Pericardium fibroblast (primary cell): ENCODE results near the gene GOLGA8B.

DNA sequence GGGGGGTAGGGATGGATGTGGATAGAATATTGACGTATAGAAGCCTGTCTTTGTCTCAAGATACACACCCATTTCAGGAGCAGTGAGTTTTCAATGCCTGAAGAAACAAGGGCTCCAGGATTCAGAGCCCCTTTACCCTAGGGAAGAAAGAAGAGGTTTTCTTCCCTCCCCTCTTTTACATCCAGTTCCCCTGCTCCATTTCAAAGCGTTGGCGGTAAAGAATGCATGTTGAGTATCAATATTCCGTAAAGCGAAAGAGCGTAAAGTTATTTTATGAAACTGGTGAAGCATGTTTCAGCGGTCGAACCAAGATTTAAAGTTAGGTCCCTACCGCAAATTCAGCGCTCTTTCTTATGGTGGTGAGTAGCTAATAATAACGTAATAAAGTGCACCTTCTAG, 228 bp downstream of the NUTM1 start:
- RAMPAGE, long total RNA, result no peak

DNA sequence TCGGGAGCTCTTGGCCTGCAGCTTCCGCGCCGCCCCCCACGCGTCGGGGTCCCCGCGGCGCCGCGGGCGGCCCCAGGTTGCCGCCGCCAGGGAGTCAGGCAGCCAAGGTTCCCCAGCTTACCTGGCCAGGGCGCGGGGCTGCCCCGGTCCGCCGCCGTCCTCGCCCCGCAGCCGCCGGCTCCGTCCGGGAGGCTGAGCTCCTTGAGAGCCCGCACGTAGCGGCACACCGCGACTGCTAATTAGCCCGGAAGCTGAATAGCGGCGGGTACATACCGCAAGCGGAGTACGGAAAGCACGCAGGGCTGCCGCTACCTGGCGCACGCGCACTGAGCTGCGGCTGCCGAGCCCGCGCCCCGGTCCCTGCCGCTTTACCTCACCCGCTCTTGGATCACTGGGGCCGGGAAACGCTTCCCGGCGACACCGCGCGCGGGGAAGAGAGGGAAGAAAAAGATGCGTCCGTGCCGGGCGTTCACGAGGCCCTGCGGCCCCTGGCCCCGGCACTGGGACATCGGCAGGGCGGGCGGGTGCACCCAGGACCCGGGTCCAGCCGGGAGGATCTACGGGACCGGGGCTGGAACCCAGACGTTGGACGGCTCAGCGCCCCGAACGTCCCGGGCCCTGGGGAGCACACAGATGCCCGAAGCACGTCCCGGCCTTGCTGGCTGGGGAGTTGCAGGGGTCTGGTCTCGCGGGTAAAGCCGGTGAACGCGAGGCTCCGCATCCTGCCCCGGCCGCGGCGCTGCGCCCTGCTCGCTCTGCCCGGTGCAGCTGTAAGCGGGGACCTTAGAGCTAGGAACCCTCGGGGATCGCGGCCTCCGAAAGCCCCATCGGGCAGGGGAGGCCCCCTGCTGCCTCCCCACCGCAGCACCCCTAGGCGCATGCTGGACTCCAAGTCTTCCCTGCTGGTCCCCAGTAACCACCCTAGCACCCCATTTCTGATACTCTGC, at the start of gene GOLGA8B:
Gene GOLGA8B (minus strand): TSS at position 257 of the 947 bp plus-strand sequence.
- RAMPAGE, long total RNA, result start-site peak on the minus strand centred at position 245 of the sequence, 139 bp wide, 18 and 15 reads in 2 replicates

GRCh38 chr15:34588322-34588821, 4.9 kb upstream of the GOLGA8B start:
- RAMPAGE, long total RNA, result no peak

GRCh38 chr15:34657065-34658524, 74.1 kb upstream of the GOLGA8B start:
- RAMPAGE, long total RNA, result no peak

DNA sequence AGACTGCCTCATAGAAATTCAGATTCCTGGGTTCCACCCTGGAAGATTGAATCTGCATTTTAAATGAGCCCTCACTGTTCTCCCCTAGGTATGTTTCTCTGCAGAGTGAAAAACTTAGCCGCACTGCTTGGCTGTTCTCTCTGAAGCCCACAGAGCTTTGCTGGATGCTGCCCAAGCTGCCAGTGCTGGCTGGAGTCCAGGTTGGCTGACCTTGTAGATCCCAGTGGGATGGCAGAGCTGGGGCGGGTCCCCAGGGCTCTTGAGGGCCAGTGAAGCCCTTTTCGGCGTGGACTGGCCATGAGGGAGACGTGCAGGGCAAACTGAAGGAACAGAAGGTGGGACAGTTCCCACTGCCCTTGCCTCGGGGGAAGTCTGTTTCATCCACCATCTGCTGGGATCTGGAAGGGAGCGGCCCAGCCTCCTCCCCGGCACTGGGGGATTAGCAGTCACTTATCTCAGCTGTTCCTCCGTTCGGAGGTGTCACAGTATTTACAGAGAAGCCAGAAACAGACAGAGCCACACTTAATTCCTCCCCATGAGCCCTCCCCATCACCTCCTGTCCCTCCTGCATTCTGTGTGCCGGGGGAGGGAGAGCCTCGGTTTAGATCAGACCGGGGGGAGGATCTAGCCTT, 3.9 kb upstream of the ACTC1 start:
- RAMPAGE, long total RNA, result no peak

GRCh38 chr15:34965905-34966587, 3.5 kb downstream of the AQR start:
- RAMPAGE, long total RNA, result no peak

DNA sequence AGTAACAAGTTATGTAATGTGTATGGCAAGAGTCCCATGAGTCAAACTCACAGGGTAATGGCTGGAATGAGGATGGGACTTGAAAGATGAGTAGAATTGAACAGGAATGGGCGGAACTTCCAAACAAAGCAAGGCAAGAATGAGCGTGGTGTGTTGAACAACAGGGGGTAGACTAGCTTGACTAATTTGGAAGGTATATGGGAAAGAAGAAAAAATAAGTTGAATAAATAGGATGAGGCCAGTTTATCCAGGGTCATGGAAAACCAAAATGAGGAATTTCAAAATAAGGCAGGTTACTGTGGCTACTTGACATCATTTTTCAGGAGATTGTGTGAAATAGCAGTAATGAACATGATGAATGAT, 2.5 kb upstream of the DPH6 start:
- RAMPAGE, long total RNA, result no peak

DNA sequence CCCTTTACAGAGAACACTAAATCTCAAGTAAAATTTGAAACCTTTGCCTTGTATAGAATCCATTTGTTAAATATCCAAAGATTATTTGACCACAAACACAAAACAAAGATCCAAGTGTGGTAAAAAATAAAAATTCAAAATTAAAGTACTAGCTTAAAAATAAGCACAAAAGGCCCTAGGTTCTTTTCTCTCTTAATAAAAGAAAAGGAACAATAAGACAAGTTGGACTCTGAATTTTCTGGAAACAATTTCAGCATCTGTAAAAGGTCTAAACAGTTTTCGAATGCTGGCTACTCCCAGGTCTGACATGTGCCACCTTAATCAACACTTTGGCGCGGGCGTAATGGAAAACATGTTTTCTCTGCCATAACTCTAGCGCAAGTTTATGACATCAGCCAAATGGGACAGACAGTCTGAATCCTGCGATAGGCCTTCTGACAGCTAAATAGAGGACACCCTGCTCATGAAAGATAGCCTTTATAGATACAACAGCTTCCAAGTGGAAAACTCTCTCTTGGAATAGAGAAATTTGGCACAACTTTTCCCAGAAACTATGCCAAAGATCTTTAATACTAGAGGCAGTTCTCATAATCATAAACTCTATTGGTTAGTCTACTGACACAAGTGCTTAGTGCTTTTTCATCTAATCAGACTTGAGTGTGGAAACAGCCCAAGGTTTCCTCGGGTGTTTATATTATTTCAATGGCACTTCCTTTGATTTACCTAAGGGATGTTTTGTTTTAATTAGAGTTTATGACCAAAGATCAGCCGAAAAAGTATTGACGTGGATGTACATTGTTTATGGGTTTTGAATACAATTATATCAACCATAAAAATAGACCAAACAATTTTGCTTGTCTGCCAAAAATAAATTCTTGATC, 120.0 kb upstream of the DPH6 start:
- RAMPAGE, long total RNA, result no peak

DNA sequence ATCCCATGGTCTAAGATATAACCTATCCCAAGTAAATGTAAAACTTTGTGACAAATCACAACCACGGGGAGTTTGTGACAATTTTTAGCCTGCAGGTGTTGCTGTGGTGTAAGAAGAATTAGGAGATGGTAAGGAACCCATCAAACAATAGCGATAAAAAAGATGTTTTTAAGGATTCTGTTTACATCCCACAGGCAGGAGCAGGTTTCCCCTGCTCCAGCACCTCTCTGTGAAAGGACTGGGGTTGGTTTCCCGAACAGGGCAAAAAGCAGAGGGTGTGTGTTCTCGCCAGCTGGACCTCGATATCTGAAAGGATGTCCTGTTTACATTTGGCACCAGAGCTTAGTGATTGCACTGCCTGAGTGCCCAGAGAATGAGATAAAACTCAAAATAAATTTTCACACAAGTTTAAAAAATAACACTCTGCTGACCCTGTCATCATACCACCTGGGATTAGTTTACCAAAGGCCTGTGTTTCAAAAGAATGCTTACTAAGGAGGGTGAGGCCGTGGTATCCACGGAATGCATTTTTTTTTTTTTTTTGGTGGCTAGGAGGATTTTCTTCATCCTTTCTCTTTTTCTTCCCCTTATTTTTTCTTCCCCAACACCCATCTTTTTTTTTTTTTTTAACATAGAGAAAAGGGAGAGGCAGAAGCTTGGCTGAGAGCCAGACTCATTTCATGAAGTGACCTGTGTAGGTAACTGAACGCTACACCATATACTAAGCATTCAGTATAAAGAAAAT, 151.8 kb upstream of the DPH6 start:
- RAMPAGE, long total RNA, result no peak

- RAMPAGE, long total RNA, result no peak
Measured at GRCh38 chr15:36047186-36047816, 501.3 kb upstream of the DPH6 start.

DNA sequence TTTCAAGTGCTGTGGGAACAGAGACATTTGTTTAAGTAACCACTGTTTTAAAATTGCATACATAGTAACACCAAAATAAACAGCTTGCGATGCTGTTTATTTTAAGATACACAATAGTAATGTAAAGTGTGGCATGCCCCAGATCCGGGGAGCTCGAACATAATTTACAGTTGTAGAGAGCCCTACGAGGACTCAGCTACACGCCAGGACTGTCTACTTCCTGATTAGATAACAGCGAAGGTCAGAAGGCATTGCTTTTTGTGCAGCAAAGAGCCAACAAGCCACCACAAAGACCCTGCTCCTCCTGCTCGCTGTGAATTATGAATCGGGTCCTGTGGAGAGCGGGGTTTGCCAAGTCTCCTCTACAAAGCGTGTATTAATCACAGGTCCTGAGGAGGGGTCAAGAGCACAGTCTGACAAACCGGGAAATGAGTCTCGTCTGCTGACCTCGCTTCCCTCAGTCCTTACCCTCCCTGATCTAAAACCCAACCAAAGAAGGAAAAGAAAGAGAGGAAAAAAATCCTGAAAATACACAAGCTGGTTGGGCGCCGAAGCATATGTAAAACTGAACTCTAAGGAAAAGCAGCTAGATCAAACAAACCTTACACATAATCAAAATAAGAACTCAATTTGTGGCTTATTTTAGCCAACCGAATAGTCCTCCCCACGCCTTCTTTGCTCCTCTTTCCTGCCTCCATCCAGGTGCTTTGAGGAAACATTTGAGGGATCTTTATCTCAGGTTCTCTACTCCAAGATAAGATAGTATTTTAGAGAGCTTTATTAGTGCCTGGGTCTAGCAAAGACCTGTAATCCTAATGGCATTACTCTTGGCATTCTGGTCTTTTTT, 80.3 kb downstream of the MEIS2 start:
- RAMPAGE, long total RNA, result no peak

DNA sequence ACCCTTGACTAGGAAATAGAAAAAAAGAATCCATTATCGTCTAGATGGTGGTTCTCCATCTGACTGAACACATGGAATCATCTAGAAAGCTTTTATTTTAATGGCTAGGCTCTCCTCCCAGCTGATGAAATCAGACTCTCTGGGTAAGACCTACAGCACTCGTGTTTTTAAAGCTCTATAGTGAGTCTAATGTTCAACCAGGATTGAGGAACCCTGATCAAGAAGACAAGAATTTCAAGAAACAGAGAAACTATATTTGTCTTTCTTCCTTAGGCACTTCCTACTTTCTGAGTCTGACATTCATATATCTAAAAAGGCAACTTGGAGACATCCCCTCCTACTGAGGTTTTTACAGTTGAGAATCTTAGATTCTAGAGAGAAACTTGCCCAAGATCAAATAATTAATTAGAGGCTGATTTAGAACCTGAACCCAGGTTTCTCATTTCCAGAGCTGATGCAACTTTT, 118.8 kb downstream of the TMCO5A start:
- RAMPAGE, long total RNA, result no peak

- RAMPAGE, long total RNA, result no peak
Measured at GRCh38 chr15:38085055-38085645, 150.7 kb downstream of the TMCO5A start.

GRCh38 chr15:38134157-38134880, 118.3 kb upstream of the SPRED1 start:
- RAMPAGE, long total RNA, result no peak

- RAMPAGE, long total RNA, result no peak
Measured at GRCh38 chr15:38262700-38263086, 10.1 kb downstream of the SPRED1 start.

- RAMPAGE, long total RNA, result no peak
Measured at GRCh38 chr15:38652925-38653541, 88.4 kb upstream of the RASGRP1 start.

DNA sequence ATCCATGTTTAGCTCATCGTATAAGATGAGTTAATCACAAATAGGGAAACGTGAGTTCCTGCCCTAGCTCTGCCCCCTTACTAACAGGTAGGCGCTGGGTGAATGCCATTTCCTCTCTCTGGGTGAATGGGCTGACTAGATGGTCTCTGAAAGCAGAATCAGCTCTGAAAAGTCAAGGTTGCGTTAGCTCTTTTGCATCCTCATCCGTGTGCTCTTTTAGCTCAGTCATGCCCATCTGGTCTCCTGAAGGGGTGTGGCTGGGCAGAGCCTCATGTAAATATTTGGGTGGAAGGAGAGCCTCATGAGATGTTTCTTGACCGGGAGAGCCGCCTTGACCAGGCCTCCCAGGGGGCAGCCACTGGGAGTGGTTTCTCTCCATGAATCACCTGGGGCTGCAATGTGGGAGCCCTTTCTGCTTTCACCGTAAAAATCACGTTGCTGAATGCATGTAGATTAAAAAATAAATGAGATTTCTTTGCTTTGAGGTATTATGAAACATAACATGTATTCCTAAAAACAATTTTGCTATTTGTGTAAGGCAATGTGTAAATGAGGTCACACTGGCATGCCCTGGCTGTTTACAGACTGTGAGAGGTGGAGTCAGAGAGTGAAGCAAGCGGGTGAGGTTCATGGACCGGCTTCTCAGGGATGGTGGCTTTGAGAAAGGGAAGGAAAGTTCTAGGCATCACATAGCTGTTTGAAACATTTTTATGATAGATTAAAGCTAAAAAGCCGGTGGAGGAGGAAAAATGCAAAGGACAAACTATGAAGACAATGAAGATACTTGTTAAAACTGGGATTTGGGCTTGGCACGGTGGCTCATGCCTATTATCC, 108.5 kb upstream of the RASGRP1 start:
- RAMPAGE, long total RNA, result no peak

- RAMPAGE, long total RNA, result no peak
Measured at GRCh38 chr15:39427656-39428282, 153.1 kb upstream of the THBS1 start.

DNA sequence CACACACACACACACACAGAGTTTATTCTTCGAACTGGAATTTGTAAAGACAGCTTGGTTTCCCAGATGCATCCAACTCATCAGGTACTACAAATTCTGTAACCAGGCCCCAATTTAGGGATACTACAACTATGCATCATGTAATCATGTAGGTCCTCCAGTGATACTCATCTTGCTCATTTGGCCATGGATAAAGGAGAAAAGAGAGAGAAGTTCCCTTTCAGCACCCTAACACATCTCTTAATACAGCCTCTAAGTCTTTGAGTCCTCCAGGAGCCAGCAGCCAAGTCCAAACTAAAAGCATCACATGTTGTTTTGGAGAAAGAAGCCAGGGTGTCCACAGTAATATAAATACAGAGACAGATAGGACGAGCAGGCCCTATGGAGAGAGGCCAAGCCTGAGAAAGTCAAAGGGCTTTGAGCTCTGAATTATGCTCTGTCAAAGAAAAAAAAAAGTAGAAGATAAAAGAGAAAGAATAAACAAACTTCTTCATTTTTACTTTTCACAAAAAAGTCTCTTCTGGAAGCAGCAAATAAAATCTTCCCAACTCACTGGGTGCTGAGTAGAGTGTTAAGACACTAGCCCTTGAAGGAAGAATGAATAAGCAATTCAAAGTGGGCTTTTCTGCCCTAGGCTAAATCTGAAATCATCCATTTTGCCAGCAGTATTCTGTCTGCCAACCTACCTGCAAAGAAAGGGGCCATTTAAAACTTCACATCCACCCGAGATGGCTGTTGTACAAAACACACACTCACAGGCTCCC, 92.4 kb upstream of the THBS1 start:
- RAMPAGE, long total RNA, result no peak

GRCh38 chr15:39583945-39584613, 3.2 kb downstream of the THBS1 start:
- RAMPAGE, long total RNA, result no peak